ENCODE measurements around the genes ZBTB8B and SYNC.

DNA sequence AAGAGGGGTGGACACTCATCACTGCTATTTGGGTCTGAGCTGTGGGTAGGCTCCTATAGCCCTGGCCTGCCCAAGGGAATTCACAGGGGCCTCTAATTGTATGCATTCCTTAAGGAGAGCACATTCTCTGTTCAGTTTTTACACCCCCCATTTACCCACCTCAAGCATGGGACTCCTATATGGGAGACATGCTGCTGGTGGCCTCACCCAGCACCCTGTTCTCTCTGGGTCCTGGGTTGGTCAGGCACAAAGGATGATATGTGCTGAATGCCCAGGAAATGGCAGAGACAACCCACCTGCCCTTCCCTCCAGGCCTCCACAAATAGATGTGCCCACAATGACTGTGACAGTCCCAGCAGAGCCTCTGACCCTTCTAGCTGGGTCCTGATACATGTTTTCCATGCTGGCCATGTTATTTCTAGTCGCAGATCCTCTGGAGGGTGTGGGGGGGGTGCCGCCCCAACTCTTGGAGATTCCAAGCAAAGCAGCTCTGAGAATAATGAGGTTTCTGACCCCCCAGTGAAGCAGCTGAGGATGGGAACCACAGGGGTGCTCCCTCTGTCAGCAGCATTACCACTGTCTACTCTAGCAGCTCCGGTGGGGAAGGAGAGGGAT lies 1.4 kb upstream of the CCDC28B start:
- PRO-cap, result no peak

- PRO-cap, result no peak
These were observed 10.0 kb downstream of the EIF3I start for GRCh38 chr1:32231758-32233152.

- PRO-cap, result no peak
These were observed 4.2 kb downstream of the LCK start for GRCh38 chr1:32254956-32256033.

DNA sequence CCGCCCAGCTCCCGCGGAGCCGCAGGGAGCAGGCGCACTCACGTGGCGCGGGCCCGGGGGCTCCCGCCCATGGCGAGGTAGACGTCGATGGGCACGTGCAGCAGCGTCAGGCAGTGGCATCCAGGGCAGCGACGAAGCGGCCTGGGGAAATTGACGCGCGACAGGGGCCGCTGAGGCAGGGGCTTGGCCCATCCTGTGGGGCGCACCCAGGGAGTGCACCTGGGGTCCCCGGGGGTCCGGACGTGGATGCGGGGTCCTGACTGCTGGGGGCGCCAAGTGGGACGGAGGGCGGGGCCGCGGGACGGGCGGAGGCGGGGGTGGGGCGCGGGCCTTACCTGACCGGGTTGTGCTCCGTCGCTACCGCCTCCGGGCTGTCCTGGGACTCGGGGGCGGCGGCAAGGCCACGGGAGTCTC lies 883 bp downstream of the FAM229A start:
- PRO-cap, result no peak

DNA sequence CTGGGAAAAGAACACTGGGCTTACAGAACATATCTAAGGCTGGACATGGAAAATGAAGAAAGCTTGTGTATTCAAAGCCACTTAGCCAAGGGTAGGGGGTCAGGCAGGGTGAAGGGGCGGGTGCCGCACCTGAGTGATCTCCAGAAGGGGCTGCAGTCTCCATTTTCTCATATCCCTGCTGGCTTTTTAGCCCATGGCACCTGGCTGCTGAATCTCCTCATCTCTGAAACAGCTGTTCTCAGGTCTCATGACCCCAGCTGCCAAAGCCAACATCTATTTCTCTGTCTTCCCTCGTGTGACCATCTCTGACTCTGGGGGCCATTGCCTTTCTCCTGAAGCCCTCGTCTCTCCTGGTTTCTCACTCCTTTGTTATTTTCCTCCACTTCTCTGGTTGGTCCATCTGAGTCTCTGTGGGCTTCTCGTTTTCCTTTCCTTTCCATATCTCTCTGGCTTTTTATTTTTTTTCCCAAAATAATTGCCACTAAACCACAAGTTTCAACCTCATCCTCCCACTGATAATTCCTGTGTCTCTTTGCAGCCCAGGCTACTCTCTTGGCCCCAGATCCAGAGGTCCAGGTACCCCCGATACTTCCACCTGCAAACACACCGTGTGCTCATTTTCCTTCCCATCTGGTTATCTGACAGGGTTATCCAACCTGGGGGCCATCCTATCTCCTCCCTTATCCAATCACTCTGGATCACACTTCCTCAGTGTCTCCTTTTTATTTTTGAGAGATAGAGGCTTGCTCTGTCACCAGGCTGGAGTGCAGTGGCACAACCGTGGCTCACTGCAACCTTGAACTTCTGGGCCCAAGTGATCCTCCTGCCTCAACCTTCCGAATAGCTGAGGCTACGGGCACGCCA lies 15.1 kb downstream of the BSDC1 start:
- PRO-cap, result no peak

GRCh38 chr1:32464576-32465374 lies at the start of gene ZBTB8B:
Gene ZBTB8B (plus strand): TSS chr1:32465072.
- PRO-cap, result no peak

DNA sequence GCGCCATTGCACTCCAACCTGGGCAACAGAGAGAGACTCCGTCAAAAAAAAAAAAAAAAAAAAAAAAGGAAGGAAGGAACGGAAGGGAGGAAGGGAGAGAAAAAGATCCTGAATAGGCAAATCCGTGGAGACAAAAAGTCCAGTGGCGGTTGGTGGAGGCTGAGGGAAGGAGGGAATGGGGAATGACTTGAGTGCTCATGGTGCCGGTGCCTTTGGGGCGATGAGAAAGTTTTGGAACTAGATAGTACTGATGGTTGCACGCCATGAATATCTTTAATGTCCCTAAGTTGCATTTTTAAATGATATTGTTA lies 35.1 kb downstream of the ZBTB8B start:
- PRO-cap, result no peak

DNA sequence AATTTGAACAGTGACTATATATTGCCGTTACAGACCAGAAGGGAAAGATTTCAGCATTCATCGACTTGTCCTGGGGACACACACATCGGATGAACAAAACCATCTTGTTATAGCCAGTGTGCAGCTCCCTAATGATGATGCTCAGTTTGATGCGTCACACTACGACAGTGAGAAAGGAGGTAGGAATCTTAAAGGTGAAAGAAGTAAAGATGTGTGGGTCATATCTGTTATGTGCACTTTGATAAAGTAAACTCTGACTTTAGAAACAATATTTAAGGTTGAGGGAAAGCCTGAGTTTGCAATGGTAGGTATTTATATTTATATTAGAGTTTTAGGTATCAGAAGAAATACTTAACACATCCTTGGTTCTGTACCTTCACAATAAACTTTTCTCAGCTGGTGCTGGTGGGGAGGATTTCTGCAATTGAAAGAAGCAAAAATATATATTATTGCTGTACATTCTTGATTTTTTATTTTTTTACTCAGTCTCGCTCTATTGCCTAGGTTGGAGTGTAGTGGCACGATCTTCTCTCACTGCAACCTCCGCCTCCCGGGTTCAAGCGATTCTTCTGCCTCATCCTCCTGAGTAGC lies 6.5 kb downstream of the RBBP4 start:
- PRO-cap, result no peak

DNA sequence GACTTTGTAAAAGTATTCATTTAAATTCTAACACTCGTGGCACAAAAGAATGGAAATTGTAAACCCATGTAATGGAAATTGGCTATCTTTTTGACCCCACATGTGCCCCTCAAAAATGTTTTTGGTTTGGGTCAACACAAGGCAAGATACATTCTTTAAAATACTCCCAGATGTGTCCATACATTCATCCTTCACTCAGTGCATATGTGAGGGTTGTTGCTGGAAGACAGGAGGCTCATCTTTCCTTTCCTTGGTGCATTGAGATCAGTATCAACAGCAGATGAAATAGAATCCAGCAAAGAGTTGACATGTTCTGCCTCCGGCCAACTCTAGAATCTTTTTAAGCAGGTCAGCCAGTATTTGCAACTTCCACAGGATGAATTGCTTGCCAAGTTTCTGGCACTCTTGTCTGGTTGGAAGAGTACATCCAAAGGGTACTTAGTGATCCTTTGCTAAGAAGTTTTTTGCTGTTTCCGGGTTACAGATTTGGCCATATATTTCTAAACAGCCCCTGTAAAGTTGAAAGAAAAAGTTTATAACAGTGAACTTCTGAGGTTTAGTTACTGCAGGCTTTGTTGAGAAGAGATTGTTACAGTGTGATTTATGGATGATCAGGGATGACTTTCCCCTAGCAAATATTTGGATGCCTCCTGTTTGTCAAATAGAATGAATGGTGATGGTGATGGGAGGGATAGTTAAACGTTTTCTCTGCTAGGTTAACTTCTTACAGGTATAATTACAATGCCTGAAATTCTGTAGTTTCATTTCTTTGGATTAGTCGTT lies 21.0 kb downstream of the SYNC start:
- PRO-cap, result no peak

DNA sequence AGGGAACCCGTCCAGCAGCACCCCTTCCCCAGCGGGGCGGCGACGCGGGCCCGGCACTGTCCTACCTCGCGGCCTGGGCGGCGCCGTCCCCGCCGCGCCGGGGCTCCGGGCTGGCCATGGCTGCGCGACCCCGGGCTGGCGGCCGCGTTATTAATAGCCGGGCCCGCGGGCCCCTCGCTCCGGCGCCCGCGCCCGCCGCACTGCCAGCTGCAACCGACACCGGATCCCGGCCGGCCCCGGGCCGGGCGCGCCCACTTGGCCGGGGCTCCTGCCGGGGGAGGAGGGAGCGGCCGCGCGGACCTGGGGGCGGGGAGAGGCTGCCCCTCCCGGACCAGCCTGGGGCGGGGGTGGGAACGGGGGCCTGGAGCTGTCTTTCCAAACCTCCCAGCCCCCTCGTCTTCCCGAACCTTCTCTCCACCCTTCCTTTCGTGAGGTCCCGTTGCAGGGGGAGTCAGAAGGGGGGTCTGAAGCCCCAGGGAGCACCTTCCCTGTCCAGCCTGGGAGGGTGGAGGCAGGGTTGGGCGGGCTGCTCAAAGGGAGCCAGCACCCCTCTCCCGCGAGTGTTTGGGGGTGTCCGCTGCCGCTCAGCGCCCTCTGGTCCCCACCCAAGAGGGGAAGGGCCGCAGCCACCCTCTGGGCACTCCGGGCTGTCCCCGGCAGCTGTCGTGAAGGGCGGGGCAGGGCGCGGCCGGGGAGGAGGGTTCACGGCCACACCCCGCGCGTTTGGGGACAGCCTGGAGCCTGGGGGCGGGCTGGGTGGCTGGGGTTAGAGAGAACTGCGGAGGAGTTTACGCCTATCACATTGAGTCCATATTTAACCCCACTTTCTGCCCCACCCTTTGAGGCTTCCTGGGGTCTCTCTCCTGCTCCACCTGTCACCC lies at the start of gene SYNC:
SYNC (minus strand) TSS at position 228 of the 881 bp plus-strand sequence.
- PRO-cap, result bidirectional peak, plus-strand start at position 339 of the sequence, minus-strand start at position 218 of the sequence; bidirectional peak, plus-strand start at position 729 of the sequence, minus-strand start at position 667 of the sequence

- PRO-cap, result bidirectional peak, plus-strand start at chr1:32704167, minus-strand start at chr1:32703911
These were observed 1.5 kb upstream of the SYNC start for GRCh38 chr1:32704061-32704528.

DNA sequence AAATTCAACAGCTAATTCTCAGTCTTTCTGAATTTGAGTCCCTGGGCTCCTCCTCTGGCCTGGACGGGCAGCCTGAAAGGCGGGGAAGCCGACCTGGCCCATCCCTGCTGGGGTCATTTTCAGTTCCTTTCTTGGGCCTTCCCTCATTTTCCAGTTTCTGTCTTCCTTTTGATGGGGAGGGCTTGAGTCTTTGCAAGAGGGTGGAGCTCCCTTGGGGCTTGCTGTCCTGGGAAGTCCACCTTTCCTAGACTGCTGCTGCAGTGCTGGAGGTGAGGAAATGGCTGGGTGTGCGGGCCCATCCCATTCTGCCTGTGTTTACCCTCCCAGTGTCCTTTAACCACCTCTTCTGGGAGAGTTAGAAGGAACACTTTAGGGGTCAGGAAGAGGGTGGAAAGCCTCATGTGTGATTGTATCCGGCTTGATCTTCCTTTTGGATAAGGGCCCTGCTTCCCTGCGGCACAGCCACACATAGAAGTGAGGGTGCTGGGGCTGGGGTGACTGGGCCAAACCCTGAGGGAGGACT lies 1.4 kb downstream of the KIAA1522 start:
- PRO-cap, result no peak

DNA sequence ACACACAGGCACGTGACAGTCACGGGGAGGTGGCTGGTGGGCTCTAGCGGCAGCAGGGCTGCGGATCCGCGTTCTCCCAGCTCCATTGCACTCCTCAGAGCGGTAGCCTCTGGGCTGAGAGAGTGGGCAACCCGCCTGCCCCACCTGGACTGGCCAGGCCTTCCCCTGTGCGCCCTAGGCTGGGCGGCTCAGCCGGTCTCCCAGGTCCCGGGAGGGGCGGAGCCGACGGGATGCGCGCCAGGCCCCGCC lies 12.0 kb downstream of the KIAA1522 start:
- PRO-cap, result bidirectional peak, plus-strand start outside the sequence, minus-strand start at position 151 of the sequence

- PRO-cap, result no peak
These were observed 20.3 kb downstream of the KIAA1522 start for GRCh38 chr1:32761907-32762266.

DNA sequence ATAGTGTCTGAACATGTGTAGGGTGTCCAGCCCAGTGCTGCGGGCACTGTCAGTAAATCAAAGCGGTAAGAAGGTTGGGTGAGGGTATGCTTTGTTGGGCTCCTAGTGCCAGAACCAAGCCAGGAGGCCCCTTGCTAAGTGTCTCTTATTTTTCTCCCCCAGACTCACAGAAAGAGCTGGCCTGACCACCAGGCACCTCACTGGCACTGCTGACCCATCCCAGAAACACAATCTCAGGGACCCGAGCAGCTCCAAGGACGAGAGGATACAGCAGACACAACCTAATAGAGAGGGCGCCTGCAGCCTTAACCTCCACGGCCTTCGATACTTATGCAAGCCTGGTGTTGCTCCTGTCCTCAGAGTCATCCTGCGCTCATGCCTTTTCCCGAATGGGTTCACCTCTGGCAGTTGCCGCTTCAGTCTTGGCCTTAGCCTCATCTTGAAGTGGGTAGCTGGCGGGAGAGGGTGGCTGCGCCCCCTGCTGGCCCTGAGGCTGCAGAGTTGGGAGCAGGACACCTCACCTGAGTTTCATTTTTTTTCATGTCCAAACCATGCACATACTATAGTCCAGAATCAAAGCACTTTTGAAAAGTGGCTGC lies 31.2 kb downstream of the KIAA1522 start:
- PRO-cap, result no peak

- PRO-cap, result no peak
These were observed 837 bp upstream of the FNDC5 start for GRCh38 chr1:32871486-32872011.

DNA sequence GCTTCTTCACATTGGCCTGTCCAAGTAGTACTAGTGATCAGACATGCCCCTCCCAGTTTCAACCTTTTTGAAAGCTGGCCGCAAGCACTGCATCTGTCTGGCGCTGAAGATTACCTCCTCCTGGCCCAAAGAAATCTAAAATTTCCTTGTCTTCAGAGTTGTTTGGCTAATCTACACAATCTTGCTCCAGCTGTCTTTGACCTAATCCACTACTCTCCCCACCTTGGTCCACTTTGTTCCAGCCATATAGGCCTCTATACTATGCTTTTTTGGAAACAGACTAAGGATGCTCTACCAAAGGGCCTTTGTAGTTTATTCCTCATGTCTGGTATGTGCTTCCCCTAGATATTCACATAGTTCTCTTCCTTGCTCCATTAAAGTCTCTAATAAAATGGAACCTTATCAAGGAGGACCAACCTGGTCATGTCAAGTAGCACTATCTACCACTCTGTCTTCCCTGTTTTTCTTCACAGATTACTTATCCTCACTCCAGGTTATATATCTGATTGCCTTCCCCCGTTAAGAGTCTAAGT lies 31.5 kb upstream of the TMEM54 start:
- PRO-cap, result no peak

GRCh38 chr1:33000651-33001123 lies 36.0 kb downstream of the AK2 start:
- PRO-cap, result no peak

DNA sequence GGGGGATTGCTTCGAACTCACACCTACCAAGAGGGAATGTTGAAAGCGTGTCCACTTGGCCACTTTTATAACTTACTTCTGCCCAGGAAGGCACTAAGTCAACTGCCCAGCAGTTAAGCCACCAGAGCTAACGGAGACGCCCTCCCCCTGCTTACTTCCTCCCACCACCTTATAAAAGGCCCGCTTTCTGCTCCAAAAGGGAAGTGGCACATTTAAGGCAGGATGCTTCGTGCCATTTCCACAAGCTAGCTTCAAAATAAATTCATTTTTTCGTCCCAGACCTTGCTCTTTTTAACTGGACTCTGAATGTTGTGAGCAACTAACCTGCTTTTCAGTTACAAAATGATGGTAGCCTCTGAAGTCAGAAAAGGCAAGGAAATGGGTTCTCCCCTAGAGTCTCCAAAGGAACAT lies 3.2 kb upstream of the AK2 start:
- PRO-cap, result no peak

DNA sequence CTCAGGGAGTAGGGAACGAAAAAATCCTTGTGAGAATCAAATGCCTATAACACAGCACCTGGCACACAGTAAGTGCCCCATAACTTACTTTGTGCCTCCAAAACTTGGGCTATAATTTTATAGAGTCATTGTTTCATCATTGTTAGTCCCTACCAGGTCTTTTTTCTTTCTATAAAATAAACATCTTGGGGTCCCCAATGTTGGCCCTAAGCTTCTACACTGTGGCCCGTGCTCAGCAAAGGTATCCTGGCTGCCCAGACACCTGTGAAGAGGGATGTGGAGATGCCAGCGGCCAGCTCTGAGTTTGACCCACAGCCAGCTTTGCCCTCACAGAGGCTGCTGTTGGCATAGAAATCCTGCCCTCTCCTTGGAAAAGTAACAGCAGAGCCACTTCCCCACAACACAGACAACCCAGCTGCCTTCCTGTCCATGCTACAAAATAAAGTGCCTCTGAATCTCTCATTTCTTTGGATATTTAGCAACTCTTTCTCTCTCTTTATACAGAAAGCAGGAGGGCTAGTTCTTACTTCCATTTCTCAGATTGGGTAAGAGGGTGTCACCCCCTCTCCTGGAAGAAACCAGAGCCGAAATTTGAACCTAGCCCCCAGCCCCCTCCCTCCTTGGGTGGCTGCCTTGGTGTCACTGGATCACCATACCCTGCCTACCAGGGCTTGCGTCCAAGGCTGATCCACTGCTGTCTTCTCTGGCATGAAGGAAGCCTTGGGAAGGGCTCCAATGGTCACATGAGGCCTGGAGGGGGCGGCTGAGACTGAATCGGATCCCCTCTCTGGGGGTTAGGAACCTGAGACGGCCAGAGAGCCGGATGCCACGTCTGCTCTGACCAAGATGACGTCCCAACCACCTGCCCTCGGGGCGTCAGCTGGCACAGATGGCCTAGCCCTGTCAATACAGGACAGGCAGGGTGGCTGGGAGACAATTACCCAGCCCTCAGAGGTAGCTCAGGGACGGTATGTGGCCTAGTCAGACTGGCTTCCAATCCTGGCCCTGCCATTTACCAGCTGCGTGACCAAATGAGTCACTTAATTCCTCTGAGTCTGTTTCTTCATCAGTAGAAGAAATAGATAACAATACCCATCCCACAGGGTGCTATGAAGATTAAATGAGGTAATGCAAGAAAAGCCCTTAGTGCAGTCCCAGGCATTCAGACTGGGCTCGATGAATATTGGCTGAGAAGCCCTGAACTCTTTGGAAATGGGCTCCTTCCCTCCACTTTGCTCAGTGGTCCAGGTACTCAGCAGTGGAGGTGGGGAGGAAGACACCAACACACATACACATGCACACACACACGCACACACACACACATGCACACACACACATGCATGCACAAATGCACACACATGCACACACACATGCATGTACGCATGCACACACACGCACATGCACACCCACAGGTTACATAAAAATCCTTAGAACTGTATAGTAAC lies 5.6 kb downstream of the TRIM62 start:
- PRO-cap, result no peak